ENCODE data around the genes TMEM202, BBS4 and NPTN.

DNA sequence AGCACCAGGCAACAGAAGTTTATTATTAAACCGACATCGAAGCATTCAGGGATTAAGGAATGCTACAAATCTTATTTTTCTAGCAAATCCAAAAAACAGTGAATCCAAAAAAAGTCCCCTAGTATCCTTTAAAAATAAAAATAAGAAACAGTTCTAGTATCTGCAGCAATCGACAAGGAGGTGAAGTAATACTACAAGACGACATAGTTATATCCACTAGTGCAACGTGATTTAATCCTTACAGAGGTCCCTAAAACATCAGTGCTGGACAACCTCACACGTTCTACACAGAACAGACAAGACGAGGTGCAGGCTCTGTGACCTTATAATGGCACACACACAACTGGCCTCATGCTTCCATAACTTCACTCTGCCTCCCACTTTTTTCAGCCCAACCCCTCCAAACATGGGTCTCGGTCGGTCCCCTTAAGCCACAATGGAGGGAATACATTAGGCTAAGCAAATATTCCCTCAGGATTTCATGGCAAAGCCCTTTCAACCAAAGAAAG lies 1.4 kb downstream of the MYO9A start:
- PRO-cap, 2 experiments: no peak in any of the 2 experiments

DNA sequence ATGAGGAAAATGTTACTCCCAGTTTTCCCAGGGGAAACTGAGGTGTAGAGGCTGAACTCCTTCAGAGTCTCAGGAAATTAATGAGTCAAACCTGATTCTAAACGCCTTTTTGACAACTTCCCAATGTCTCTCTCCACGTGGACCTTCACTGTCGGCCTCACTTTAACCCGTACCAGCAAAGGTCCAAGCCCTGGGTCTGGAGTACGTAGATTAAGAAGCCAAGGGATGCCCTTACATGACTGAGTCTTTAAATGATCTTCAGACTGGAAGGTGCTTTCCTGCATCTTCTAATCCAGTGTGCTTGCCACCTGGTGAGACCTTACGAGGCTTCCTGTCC lies 1.7 kb downstream of the PKM start:
- PRO-cap, 2 experiments: no peak in any of the 2 experiments

GRCh38 chr15:72398098-72398485 lies at the start of gene TMEM202:
Gene TMEM202 (plus strand): TSS chr15:72398305.
- PRO-cap, 2 experiments: no peak in any of the 2 experiments

DNA sequence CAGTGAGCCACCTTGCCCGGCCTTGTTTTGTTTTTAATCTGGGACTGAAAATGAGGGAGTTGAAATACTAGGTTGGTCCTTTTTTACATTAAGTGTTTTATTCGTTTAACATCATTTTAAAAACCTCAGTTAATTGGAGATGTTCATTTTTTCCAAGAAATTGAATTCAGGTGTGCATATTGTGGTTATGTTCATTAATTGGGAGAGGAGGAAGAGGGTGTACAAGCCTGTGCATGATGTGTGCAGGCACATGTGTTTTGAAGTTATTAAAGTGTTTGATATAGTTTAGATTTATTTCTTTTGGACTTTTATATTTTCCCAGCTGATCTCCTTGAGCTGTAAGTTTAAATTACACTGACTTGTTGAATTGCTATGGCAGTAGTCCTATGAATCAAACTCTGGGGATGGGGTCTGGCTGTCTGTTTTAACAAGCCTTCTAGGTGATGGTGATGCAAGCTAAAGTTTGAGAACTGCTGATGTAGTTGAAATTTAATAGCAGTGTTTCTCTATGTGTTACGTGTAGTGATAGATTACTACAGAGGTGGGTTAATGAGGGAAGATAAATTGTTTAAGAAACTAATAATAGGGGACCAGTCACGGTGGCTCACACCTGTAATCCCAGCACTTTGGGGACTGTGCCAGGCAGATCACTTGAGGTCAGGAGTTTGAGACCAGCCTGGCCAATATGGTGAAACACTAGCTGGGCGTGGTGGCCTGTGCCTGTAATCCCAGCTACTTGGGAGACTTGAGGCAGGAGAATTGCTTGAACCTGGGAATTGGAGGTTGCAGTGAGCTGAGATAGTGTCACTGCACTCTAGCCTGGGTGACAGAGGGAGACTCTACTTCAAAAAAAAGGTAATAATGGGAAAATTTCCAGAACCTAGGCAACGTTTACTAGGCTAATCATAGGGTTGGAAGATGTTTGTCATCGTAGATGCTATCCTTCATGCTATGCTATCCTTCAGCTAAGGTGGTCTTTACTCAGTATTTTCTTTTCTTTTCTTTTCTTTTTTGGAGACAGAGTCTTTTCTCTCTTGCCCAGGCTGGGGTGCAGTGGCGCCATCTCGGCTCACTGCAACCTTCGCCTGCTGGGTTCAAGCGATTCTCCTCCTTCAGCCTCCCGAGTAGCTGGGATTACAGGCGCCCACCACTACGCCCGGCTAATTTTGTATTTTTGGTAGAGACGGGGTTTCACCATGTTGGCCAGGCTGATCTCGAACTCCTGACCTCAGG lies 7.1 kb downstream of the ARIH1 start:
- PRO-cap, 2 experiments: no peak in any of the 2 experiments

GRCh38 chr15:72541308-72541857 lies 67.3 kb downstream of the ARIH1 start:
- PRO-cap, 2 experiments: no peak in any of the 2 experiments

DNA sequence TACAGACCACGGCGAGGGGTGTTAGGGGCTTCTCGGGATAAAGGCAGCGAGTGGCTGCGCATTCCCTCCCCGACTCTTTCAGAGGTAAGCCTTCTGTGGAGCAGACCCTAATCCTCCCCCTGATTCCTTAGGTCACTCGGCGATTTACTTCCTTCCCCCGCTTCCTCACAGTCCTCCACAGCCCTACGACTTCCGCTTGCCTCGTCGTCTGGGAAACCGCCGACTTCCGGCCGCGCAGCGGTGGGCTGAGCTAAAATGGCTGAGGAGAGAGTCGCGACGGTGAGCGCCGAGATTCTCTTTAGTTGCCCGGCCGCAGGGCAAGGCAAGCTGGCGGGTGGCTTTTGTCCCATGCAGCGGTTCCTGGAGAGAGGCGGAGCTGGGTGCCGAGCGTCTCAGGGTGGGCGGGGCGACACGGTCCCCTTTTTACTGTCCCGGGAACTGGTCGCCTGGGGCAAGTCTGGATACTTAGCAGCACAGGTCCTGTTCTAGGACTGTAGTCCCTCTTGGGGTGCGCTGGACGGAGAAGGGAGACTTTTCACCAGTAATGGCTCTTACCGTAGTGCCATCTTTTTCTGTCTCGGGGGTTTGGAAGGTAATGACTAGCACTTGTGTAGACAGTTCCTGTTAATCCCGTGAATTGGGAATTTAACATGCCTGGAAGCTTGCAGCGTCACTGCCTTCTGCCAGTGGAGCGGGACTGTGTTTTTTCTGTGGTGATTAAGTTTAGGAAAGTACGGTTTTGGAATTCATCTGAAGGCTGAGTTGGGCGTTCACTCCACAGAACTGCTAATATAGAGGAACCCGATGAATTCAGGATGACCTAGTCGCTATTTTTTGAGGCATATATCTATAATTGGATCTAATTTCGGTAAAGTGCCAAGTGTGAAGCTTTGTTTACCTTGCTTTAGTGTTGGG lies at the start of gene BBS4:
Gene BBS4 (plus strand): TSS at position 235 of the 915 bp plus-strand sequence.
- PRO-cap, 2 experiments: peak in 2 of 2 experiments; most common plus-strand start position 253 of the sequence (in 2); most common minus-strand start position 150 of the sequence (in 1)

DNA sequence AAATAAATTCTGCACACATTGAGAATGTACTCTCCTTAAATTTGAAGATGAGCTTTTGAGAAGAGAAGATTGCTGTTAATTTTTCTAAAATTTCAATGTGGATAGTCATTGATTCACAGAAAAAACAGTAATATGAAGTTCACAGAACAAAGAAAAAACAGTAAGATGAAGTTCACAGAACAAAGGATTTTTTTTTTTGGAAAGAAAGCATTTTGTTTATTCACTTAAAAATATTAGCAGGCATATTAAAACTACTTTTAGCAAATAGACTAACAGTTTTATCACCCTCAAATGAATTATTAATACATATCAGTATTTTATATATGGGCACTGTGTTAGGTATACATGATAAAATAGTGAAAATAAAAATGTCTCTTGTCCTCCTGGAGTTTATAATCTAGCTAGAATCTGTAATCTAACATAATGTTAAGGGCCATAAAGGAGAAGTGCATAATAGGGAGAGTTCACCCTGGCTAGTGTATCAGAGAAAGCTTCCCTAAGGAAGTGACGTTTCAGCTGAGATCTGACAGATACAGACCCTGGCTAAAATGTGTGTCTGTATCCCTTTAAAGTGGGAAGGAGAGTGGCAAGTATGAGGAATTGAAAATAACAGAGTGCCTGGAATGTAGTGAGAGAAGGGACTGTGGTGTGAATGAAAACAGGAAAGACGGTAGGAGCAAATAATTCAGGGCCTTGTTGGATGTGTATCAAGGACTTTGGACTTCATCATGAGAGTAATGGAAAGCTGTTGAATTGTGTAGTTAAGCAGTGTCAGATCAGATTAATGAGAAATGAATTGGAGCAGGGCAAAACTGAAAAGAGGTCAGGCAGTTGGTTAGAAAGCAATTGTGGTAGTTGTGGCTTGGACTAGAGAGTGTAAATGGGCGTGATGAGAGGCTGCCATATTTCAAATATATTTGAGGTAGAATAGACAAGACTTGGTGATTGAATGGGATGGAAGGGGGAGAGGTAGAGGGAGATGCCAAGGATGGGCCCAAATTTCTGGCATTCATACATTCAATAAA lies 30.4 kb downstream of the NEO1 start:
- PRO-cap, 2 experiments: no peak in any of the 2 experiments

- PRO-cap, 2 experiments: no peak in any of the 2 experiments
Observed at GRCh38 chr15:73225363-73225823, 143.4 kb downstream of the HCN4 start.

DNA sequence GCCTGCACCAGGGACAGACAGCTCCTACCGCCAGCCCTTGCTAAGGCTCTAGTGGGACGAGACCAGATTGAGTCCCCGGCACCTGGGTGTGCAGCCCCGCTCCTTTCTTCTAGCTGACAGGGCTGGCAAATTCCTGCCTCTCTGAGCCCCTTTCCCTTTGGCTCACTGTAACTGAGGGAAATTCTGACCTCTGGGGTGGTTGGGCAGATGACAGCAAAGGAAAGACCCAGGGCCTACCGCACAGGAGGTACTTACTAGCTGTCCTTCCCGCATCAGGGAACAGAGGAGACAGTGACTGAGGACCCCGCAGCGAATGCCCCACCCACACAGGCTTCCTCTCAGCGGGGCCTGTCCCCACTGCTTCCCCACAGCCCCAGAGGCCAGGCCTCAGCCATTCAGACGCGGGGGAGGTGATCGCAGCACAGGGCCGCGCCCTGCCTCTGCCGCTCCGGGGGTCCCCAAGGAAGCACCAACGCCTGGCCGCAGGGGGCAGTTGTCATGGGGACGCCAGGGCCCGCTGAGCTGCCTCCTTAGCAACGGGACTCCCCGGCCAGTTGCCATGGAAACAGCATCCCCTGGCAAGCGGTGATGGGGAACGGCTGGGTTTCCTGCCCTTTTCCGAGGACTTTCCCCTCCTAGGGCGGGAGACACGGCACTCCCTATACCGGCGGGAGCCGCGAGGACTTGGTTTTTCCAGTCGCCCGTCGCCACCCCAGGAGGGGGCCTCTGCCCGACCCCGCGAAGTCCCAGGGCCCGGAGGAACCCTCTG lies 50.1 kb downstream of the HCN4 start:
- PRO-cap, 2 experiments: no peak in any of the 2 experiments

- PRO-cap, 2 experiments: no peak in any of the 2 experiments
Observed at GRCh38 chr15:73564942-73565219, 68.3 kb downstream of the NPTN start.

DNA sequence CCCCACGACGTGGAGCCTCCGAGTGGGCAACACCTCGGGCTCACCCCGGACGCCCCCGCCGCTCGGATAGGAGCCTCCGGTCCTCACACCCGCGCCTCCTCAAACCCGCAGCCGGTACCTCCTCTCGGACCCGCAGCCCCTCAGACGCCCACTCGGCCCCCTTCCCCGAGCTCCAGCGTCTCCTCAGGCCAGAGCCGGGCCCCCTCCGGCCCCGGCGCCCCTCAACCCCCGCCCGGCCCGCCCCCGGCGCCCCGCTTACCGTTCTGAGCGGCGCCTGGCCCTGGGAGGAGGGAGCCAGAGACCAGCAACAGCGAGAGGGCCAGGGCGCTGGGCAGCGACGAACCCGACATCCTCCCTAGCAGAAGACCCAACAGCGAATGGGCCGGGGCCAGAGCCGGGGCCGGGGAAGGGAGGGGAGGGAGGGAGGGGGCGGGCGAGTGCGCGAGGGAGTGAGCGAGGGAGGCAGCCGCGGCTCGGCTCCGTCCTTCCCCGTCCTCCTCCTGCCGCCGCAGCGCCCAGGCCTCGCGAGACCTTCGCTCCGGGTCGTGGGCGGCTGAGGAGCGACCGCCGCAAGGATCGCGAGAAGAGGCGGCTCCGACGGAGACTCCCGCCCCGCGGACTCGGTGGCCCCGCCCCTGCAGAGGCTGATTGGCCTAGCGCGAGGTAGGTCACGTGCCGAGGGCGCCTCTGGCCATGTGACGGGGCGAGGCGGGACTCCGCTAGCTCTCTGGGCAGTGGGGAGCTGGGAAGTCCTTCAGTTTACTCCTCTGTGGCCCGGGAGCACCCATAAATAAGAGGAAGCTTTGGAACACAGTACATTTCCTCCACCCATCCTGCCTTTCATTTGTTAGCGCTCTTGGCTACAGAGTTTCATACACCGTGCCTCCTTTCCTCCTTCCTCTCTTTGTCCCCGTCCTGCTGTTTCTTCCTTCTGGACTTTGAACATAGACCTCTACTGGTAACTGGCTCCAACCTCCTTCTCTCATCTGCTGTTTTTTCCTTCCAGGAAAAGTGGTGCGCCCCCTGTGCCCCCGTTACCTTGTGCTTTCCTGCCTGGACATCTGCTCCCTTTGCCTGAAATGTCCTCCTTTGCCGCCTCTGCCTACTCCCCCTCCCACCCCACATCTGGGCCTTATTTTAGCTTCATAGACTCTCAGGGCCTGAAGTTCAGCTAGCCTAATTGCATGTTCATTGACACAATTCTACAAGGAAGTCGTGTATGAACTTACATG lies at the start of gene NPTN:
Gene NPTN (minus strand): TSS at position 524 of the 1,232 bp plus-strand sequence.
- PRO-cap, 2 experiments: peak in 2 of 2 experiments; most common plus-strand start position 694 of the sequence (in 2); most common minus-strand start position 502 of the sequence (in 2)

- PRO-cap, 2 experiments: no peak in any of the 2 experiments
Observed at GRCh38 chr15:73708001-73708641, 23.9 kb downstream of the CD276 start.

DNA sequence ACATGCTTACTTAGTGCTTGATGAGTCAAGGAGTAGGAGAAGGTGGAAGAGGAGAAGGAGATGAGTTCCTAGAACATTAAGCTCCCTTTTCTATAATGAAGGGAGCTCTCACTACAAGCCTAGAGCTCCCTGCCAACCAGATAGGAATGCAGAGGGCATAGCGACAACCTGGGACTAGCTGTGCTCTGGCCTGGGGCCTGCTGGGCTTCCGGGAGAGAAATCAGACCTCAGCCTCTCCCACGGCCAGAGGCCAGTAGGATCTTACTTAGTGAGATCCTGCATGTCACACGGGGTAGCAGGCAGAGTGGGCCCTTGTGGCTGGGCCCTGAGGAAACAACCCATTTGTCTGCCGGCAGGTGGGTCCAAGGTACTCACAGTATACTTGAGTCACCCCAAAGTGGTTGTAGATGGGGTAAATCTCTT lies 25.5 kb downstream of the INSYN1 start:
- PRO-cap, 2 experiments: no peak in any of the 2 experiments

DNA sequence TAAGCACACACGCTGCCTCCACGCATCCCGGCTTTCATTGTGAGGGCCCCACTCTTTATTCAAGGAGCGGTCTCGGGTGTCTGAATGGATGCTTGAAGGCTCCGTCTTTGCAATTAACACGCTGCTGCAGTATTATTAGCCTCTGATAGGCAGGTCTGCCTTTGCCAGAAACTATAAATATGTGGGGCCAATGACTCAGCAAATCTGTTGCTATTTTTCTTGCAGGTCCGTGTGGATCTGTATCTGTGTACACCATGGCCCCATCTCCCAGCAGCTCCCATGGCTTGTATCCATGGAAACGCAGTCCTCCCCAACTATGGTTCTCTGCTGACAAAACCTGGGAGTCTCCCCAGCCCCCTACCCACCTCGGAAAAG lies 21.6 kb upstream of the INSYN1 start:
- PRO-cap, 2 experiments: no peak in any of the 2 experiments

DNA sequence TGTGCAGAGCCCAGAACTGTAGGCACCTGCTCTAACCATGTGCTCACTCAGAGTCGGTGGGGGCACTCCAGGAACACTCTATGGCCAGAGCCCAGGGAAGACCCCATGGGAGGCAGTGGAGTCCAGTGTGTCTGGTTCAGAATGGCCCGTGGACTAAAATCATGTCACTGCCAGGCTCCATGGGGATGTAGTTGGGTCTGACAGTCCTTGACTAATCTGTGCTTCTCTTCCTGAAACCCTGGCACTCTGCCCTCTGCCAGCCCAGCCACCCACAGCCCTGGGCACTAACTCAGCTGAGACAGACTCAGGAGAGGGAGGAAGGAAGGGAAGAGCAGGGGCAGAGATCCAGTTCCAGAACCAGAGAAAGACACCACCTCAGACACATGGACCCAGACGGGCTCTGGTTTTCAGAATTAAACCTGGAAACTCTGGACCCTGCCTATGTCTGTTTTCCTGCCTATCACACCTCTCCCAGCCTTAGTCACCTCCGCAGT lies 56.6 kb upstream of the INSYN1 start:
- PRO-cap, 2 experiments: no peak in any of the 2 experiments

DNA sequence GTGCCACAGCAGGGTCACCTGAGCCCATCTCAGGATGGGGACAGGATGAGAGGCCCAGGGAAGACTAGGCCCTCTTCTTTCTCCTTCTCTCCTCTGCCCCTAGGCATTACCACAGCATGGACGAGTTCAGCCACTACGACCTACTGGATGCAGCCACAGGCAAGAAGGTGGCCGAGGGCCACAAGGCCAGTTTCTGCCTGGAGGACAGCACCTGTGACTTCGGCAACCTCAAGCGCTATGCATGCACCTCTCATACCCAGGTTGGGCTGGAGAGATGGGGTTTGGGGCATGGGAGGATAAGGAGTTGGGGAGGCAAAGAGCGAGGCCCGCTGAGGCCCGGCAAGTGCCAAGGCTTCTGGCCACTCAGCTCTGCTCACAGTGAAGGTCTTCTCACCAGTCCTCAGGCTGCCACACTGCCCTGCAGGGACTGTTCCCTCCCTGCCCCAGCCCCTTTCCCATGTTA lies 20.7 kb downstream of the LOXL1 start:
- PRO-cap, 2 experiments: no peak in any of the 2 experiments

DNA sequence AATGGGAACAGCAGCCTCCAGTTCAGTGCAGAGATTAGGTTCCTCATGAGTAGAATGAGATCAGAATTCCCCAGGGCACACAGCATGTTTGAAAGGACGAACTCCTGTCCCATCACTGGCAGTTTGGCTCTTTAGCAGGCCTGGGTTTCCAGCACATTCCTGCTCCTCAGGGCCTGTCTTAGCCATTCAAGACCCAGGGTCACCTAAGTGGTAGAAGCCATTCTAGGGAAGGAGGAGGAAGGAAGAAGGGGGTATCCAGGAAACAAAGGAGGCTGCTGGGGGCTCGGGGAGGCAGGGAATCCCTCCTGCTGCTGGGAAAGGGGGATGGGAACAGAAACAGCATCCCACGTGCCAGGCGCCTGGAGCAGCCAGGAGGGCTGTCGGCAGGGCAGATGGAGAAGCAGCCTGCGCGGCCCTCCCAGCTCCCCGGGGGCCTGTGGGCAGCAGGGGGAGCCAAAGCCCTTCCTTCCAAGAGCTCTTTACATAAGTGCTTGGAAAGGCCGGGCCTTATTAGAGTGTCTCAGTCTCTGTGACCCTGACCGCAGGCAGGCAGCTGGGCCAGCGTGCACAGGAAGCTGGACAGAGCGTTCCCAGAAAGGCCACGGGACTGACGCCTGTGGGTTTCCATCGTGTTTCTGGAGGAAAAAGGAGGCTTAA lies 24.7 kb downstream of the LOXL1 start:
- PRO-cap, 2 experiments: no peak in any of the 2 experiments

GRCh38 chr15:73982027-73983005 lies 9.8 kb downstream of the STOML1 start:
- PRO-cap, 2 experiments: no peak in any of the 2 experiments

GRCh38 chr15:74120560-74120959 lies 9.8 kb upstream of the ISLR2 start:
- PRO-cap, 2 experiments: no peak in any of the 2 experiments

DNA sequence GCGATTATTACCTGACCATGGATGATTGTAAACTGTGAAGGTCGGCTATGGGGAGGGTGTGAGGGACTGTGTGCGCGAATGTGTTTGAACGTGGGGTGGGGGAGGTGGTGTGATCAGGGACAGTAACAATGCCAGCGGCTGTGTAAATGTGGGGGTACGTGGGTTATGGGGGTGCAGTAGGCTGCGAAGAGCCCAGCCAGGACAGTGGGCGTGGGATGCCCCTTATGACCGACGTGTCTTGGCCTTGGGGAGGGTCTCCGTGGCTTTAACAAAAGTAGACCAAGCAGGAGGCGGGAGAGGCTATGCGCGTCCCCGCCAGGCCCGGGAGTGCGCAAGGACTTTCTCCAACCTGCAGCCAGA lies 329 bp downstream of the ISLR2 start:
- PRO-cap, 2 experiments: no peak in any of the 2 experiments